Hair follicle dermal papilla cell (primary cell): ENCODE data around the gene MAGI1.

DNA sequence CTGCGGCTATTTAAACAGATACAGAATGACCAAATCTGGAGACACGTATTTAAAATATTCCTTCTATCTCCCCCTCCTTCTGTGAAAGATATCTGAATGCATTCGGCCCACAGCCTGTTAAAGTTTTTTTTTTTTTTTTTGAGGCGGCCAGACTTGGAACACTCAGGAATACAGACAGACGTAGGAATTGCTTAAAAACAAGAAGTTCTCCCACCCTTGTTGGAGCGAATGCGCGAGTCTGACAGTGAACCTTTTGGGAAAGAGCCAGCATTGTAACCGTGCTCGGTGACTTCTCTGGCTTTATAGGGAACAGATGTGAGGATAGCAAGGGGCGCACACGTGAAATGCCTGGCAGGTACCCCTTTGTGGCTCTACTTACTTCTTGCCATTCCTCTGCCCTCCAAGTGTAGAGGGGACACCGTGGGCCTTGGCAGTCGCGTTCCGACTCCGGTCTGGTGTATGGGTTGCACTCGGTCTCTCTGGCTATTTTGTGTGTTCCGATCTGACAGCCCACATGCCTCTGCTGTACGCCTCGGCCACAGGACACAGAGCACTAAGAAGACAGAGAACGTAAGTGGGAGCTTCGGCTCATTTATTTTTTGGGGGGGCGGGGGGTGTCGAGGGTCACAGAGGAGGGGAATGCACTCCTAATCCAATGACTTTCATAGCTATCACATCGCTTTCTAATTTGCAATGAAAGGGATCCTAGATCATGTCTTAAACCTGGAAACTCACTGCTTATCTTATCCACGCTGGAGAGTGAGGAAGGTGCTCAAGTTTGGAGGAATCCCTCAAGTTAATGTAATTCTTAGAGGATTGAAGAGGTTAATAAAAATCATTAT, 126.4 kb downstream of the ADAMTS9 start:
- CAGE, long polyA plus RNA = no peak

- CAGE, long polyA plus RNA = no peak
Observed at GRCh38 chr3:64686418-64686992, 1.3 kb downstream of the ADAMTS9 start.

DNA sequence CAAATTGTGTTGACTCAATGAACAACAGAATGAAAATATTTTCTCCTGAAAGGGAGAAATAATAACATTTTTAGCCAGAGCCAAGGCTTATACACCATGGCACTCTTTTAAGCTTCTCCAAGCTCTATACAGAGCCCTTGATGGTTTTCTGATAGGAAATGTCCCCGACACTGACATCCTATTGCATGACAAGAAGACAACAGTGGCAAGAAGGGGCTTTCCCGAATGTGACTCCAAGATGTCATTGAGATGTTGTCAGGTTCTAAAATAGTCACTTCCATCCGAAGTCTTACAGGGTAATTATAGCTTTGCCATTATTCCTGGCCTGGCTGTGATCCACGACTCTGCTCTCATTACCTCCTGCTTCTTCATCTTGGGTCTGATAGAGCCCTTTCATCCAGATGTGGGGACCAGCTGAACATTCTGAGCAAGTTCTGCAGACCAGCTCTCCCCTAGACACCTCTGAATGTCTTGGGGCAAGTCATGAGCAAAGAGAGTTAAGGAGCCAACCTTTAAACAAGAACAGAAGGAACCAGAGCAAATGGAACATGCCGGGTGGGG, 40.6 kb upstream of the ADAMTS9 start:
- CAGE, long polyA plus RNA = no peak

GRCh38 chr3:64813524-64814188, 125.9 kb upstream of the ADAMTS9 start:
- CAGE, long polyA plus RNA = no peak

DNA sequence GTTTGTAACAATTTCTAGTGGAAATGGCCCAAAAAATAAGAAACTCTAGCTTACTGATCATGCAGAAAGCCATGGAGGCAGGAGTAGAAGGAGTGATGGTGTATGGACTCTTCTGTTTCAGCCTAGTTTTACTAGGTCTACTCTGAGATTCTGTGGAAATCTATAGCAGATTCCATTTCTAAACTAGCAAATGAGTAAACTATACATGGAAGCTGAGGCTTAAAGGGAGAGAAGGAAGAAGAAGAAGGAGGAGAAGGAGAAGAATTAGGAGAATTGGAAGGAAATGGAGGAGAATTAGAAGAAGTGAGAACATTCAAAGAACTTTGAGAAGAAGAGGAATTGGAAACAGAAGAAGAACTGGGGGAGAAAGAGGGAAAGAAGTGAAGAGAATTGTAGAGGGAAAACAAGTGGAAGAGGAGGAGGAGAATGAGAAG, 195.6 kb upstream of the ADAMTS9 start:
- CAGE, long polyA plus RNA = no peak

DNA sequence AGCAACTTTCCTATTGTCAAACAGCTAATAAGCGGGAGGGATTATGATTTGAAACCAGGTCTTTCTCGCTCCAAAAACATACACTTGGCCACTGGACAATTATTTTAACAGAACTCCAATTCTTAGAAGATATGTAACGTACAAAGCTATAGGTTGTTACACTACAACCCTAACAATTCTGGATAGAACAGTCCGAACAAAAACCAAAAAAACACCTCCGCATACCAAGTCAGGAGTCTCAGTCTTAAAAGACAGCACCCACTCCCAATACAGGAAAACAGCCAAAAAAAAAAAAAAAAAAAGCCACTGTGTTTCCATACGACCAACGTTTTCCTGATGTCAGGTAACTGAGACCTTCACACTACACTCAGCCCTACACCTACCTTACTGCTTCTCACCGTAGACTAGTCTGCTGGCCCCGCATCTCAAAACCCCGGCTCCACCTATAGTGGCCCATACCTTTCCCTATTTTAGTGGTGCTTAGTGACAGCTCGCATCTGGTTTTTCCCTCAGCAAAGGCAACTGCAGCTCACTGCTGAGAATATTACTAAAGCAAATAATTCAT, 339.5 kb upstream of the ADAMTS9 start:
- CAGE, long polyA plus RNA = no peak

- CAGE, long polyA plus RNA = no peak
Observed at GRCh38 chr3:65581582-65582541, 456.9 kb downstream of the MAGI1 start.

DNA sequence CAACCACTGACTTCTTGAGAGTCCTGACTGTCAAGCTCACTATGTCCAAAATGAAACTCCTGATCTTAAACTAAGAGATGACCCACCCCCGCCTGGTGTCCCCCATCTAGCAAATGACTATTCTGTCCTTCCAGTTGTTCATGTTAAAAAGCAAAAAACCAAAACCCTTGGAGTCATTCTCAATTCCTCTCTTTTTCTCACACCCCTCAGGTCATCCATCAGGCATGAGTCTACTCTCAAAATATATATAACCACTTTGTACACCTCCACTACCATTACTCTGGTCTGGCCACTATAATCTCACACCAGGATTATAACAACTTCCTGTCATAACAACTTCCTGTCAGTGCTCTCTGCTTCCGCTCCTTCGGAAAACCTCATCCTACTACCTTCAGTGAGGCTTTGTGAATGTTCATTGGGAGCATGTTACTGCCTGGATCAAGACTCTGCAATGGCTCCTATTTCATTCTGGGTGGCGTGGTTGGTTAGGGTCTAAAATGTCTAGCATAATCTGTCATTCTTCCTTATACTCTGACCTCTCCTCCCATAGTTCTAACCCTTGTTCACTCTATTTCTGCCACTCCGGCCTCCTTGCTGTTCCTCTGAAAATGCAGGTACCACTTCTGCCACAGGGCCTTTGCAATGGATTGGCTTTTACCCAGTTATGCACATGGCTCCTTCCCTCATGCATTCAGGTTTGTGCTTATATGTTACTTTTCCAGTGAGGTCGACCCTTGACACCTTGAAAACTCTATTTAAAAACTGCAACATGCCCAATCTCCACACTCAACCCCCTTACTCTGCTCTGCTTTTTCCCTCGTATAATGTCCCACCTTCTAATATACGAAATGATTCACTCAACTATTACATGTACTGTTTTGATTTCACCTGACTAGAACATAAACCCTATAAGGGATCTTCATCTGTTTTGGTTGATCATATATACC, 447.3 kb downstream of the MAGI1 start:
- CAGE, long polyA plus RNA = no peak

- CAGE, long polyA plus RNA = no peak
Observed at GRCh38 chr3:65695996-65696352, 342.7 kb downstream of the MAGI1 start.

- CAGE, long polyA plus RNA = no peak
Observed at GRCh38 chr3:65843014-65843532, 195.6 kb downstream of the MAGI1 start.

- CAGE, long polyA plus RNA = no peak
Observed at GRCh38 chr3:65867732-65868380, 170.9 kb downstream of the MAGI1 start.

DNA sequence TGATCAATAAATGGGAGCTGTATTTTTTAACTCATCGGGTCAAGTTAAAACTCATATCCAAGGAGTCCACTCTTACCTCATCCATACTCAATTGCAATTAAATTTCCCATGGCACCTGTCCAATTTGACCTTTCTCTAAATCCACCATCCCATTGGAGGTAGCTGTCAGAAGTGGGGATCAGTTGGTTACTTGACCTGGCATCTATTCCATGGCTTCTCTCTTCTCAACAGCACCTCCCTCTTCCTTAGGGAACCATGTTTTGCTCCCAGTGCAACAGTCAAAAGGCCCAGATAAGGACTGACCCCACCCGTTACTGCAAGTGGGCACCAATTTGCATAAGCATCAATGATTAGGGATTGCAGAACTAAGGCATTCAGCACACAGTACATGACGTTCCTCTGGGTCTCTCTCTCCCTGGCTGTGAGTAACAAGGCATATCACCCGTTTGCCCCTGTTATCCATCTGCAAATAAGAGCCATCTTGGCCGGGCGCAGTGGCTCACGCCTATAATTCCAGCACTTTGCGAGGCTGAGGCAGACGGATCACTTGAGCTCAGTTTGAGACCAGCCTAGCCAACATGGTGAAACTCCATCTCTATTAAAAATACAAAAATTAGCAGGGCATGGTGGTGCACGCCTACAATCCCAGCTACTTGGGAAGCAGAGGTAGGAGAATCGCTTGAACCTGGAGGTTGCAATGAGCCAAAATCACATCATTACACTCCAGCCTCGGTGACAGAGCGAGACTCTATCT, 18.9 kb downstream of the MAGI1 start:
- CAGE, long polyA plus RNA = no peak

- CAGE, long polyA plus RNA = no peak
Observed at GRCh38 chr3:66035993-66036596, 2.6 kb downstream of the MAGI1 start.

GRCh38 chr3:66038264-66039151, at the start of gene MAGI1:
Gene MAGI1, minus strand, starts transcription at chr3:66038918.
- CAGE, long polyA plus RNA = no peak

DNA sequence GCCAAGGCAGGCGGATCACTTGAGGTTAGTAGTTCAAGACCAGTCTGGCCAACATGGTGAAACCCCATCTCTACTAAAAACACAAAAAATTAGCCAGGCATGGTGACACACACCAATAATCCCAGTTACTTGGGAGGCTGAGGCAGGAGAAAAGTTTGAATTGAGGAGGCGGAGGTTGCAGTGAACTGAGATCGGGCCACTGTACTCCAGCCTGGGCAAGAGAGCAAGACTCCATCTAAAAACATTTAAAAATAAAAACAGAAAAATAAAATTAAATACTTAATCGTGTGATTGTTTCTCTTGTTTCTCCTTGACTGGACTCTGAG, 21.8 kb upstream of the MAGI1 start:
- CAGE, long polyA plus RNA = no peak

DNA sequence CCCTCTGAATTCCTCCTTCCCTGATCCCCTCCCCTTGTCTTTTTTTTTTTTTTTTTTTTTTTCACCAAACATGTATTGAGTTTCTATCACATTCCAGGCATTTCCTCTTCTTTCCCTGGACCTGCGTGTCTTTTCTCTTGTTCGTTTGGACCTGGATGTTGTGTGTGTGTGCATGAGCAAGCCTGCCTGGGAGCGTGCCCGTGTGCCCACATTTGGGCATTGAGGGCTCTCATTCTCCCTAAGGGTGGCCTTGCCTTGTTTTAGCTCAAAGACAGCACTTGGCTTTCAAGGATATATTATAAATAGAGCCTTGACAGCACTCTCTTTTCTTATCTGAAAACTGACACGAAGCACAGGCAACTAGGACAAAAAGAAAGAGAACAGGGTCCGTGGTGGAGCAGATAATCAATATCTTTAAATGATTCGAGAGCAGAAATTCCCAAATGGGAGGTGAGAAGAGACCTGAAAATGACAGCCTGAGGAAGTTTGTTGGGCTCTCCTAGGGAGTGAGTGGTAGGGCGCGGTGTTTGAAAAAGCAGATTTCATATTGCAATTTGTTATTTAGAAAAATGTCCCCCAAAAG, 39.0 kb upstream of the SLC25A26 start:
- CAGE, long polyA plus RNA = no peak

DNA sequence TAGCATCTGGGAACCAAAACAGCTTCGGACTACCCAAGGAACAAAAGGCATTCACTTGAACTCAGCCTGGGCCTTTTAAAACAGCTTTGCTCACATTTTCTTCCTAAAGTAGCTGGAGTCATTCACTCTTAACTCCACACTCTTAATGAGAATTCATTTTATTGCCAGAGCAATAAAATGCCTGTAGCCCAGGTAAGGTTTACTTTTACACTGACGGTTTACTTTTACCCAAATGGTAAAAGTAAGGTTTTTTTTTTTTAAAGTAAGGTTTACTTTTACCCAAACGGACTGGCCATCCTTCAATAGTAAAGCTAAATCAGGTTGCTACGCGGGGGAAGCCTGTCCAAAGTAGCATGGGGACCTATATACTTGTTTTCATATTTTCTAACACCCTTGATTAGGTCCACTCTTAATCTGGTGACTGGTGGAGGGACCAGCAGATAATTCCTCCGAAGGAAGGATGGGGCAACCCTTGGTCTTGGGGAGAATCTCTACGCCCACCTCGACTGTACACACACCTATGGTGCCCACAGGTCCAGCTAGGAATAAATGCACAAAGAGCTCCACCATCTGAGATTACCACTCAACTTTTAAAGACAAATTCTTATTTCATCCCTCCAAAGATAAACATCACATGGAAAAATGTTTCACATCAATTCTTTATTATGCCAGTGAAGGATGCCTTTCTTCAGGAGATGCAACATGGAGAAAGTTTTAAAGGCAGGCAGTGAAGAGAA, 55.6 kb downstream of the LRIG1 start:
- CAGE, long polyA plus RNA = no peak

DNA sequence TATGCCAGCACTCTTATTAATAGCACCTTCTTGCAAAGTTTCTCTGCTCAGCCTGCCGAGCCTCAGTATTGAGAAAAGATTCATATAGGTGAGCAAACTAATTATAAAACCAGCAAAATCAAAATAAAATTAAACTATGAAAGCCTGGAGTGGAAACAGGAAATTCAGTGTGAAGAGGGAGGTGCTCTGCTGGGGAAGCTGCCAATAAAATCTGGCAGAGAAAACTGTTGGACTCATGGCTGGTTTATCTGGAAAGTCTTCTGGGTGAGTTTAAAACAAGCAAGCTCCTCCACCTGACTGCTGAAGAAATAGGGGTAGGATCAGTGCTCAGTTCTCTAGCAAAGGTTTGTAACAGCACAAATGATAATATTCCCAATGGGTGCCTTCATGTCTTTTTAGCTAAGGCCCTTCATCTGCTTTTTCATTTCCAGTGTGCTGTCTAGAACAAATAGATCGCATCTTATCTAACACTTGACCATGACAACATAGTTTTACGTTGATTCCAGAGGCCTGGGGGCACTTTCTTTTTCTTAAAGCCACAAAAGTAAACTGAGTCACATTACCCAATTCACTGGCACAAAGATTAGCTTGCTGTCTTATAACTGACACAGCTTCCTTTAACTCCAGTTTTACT, 50.1 kb downstream of the LRIG1 start:
- CAGE, long polyA plus RNA = no peak

DNA sequence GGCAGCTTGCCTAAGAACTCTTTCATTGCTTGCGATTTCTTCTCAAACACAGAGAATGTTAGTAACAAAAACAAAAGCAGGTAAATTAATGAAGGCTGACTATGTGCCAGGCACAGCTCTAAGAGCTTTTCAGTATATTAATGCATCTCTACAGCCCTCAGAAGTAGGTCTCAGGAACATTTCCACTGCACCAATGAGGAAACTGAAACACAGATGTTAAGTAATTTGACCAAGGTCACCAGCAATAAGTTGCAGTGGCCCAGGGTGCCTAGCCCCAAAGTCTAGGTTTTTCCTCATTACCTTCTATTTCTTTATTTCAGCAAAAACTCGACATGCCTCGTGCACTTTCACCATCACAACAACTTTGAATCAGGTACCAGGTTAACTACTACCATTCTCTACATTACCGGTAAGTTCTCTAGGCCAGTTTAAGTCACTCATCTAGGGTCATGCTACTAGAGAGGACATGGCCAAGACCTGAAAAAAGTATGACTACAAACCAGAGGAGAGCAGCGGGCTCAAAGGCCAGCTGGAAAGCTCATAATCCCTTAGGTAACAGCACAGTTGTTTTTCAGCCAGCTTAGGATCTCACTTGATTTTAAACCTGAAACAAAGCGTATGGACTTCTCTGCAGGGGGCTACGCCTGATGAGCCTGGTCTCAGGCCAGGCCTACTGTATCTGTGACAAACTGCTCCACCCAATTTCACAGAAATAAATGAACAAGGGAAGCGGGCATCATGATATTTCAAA, 47.4 kb downstream of the LRIG1 start:
- CAGE, long polyA plus RNA = no peak

DNA sequence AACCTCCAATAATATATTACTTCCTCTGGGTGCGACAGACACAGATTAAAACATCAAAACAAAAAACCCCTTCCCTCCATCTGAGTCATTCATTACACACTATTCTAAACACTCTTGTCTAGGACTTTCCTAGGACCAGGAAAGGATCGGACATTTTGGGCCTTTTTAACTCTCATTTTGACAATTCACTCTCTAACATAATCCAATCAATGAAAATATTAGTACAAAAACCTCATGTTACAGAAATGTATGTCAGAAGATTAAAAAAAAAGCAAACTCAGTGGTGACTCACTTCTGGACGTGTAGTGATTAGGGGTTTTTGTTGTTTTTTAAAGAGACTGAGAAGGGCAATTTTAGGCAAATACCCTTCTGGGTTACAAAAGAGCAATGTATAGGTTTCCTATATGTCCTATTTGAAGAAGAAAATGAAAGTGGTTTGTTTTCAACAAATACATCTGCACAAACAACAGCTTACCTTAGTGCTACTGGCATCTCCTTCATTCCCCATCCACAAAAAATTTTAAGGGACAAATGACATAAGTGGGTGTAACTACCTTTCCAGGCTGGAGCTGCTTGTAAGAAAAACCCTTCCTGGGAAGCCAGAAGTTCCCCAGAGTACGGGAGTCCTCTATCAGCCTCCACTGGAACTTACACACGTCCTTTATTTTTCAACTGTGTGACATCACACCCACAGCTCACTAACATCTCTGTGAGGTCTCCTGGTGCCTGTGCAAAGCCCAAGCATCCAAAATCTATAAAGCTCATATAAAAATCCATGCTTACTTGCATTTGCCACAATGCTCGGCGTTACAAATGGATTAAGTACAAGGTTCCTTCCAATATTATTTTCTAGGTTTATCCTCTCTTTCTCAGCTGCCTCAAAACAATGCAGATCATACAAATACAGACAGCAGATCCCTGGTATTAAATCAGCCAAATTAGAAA, 27.8 kb downstream of the LRIG1 start:
- CAGE, long polyA plus RNA = no peak